Karpas-422 (cell line): ENCODE data around the genes HAUS8, USHBP1, ABHD8, GTPBP3 and SLC27A1.

GRCh38 chr19:17022046-17022709, 4.4 kb downstream of the CPAMD8 start:
- PRO-cap = no peak
- RAMPAGE, long total RNA = no peak

DNA sequence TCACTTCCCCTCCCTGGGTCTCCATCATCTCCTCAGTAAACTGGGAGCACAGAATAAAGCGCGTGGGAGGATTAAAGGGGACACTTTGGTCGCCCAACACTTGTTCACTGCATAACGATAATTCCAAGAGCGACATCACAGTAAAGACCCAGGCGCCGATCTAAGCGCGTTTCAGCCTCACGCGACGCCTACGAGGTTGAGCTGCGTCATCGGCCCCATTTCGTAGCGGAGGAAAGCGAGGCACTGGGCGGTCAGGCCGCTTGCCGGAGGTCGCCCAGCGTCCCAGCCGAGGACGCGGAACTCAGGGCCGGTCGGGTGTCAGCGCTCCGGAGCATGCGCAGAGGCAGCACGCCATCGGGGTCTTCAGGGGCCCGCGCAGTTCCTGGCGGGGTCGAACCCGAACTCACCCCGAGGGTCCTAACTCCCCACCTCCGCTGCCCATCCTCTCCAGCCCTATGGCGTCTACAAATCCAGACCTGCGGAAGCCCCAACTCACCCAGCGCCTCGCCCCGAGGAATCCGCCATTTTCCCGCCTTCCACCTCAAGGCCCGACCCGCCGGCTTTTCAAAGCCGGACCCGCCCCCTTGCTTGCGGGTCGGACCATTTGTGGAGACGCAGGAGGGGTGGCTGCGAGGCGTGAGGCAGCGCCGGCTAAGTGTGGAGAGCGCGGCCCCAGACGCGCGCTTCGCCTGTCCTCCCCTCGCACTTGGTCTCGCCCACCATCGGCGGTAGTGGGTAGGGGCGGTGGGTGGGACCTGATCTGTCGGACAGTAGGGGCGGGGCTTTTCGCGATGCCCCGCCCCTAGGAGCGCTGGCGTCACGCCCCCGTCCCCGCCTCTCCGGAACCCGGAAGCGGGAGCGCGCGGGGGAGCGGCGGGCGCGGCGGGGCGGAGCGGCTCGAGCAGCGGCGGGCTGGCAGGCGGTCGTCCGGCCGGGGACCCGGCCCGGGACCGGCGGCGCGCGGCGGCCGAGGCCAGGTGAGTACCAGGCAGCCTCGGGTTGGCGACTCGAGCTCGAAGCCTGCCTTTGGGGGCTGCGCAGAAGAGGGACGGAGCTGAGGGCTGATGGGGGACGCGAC, at the start of gene HAUS8:
Gene HAUS8, minus strand, starts transcription at position 555 of the 1,078 bp plus-strand sequence.
- PRO-cap = bidirectional peak, plus-strand start at position 219 of the sequence, minus-strand start at position 137 of the sequence; bidirectional peak, plus-strand start at position 844 of the sequence, minus-strand start at position 537 of the sequence
- RAMPAGE, long total RNA = start-site peak on the minus strand centred at position 546 of the sequence, 25 bp wide, 17 and 8 reads in 2 replicates

DNA sequence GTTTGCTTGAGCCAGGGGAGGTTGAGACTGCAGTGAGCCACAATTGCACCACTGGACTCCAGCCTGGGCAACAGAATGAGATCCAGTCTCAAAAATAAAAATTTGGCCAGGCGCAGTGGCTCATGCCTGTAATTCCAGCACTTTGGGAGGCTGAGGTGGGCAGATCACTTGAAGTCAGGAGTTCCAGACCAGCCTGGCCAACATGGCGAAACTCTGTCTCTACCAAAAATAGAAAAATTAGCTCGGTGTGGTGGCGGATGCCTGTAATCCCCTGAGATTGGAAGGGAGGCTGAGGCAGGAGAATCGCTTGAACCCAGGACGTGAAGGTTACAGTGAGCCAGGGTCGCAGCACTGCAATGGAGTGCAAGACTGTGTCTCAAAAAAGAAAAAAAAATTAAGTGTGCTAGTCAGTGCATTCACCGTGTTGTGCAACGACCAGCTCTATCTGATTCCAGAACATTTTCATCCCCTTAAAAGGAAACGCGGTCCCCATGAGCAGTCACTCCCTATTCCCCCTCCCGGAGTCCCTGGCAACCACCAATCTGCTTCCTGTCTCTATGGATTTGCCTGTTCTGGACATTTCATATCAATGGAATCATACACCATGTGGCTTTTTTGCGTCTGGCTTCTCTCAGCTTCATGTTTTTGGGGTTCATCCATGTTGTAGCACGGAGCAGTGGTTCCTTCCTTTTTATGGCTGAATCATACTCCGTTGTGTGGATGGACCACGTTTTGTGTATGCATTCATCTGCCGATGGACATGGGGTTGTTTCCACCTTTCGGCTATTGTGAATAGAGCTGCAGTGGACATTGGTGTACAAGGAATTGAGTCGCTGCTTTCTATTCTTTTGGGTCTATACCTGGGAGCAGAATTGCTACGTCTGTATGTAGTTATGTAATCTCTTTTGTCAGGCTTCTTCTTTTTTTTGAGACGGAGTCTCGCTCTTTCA, 19.6 kb downstream of the MYO9B start:
- PRO-cap = no peak
- RAMPAGE, long total RNA = no peak

DNA sequence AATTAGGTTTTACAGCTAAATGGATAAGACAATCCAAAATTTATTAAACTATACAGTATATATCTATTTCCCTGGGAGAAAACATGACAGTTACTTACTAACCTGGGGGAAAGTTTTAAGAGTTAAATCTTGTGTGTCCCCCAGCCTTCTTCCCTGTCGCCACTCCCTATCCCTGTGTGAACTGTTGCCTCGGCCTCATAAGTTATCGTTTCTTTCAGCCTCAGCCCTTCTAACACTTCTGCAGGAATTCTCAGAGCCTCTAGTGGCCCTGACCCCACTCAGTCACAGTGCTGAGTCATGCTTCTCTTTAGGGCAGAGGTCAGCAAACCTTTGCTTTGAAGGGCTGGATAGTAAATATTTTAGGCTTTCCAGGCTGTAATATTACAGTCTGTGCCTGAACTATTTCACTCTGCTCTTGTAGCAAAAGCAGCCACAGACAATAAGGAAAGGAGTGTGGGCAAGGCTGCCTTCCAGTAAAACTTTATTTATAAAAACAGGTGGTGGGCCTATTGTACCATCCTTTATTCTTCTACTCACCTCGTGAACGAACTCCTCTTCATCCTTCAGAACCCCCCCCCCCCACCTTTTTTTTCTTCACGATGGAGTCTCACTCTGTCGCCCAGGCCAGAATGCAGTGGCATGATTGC, 22.0 kb downstream of the MYO9B start:
- PRO-cap = no peak
- RAMPAGE, long total RNA = no peak

DNA sequence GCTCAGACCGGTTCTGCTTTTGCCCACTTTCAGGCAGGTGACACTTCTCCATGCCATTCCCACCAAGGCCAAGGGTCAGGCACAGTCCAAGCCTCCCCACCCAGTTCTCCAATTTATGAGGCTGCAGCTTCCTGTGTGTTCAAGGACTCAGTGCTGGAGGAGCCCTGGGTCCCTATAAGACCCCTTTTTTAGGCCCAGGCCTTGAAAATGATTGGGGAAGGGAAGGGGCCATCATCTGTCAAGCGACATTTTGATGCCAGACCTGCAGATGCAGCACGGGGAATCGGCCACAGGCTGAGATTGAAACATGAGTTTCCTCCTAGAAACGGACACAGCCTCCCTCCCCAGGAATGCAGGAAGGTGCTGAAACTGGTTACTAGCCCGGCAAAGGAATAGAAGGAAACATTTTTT, 65.5 kb upstream of the USE1 start:
- PRO-cap = no peak
- RAMPAGE, long total RNA = no peak

- PRO-cap = no peak
- RAMPAGE, long total RNA = no peak
These were observed 59.2 kb upstream of the USE1 start for GRCh38 chr19:17156072-17156271.

DNA sequence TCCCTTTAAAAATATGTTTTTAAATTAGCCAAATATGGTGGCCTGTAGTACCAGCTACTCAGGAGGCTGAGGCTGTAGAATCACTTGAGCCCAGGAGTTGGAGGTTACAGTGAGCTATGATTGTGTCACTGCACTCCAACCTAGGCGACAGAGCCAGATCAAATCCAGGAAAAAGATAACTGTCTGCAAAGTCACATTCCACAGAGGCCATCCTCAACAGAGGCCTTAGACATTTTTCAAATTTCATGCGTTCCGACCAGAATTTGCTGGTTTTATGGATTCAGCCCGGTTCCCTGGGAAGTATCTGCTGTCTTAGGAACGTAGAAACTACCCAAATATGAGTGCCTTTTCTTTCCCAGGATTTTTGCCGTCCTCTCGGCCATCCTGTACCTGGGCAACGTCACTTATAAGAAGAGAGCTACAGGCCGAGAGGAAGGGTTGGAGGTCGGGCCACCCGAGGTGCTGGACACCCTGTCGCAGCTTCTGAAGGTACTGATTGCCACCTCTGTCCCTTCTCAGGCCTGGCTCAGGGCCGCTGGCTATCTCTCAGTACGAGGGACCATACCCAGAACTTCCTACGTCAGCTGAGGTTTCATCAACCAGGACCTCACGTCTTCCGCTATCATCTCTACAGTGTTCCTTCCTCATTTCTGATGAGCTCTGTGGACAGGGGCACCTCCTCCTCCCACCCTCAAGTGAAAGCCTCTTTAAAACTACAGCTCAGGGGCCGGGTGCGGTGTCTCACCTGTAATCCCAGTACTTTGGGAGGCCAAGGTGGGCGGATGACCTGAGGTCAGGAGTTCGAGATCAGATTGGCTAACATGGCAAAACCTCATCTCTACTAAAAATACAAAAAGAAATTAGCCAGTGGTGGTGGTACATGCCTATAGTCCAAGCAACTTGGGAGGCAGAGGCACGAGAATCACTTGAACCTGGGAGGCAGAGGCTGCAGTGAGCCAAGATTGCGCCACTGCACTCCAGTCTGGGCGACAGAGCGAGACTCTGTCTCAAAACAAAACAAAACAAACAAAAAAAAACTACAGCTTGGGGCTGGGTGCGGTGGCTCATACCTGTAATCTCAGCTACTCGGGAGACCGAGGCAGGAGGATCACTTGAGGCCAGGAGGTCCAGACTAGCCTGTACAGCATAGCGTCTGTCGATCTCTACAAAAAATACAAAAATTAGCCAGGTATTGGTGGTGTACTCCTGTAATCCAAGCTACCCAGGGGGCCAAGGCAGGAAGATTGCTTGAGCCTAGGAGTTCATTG, 58.2 kb upstream of the USE1 start:
- PRO-cap = no peak
- RAMPAGE, long total RNA = no peak

DNA sequence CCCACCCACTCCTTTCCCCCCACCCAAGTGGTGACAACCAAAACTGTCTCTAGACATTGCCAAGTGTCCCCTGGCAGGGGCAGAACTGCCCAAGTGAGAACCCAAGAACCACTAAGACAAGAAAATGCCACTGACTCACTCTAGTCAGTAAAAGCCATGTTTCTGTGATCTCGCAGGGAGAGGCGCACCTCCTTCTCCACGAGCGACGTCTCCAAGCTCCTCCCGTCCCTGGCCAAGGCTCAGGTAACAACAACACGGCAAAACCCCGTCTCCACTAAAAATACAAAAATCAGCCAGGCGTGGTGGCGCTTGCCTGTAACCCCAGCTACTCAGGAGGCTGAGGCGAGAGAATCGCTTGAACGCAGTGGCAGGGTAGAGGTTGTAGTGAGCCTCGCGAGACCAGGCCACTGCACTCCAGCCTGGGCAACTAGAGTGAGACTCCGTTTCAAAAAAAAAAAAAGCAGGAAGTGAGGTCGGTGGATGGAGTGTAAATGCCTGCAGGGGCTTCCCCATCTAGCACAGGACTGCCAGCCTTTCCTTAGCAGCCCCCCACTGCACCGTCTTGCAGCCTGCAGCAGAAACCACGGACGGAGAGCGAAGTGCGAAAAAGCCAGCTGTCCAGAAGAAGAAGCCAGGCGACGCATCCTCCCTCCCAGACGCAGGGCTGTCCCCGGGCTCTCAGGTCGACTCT, 17.4 kb upstream of the USE1 start:
- PRO-cap = no peak
- RAMPAGE, long total RNA = no peak

DNA sequence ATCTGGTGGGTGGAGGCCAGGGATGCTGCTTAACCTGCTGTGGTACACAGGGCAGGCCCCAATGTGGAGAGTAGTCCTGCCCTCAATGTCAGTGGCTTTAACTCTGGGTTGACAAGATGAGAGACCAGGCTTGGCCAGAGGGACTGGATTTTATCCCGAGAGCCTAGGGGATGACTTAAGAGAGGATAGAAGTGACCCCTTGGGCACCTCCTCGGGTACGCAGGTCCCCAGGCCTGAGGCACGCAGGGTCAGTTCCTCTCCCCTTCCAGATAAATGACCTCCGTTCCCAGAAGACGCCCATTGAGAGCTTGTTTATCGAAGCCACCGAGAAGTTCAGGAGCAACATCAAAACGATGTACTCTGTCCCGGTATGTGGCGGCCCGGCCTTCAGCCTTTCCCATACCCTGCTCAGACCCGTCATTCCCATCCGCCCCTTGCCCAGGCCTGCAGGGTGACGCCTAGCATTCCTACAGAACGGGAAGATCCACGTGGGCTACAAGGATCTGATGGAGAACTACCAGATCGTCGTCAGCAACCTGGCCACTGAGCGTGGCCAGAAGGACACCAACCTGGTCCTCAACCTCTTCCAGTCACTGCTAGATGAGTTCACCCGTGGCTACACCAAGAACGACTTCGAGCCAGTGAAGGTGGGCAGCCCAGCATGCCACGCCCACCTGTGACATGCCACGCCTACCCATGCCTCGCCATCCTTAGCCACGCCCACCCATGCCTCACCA, 13.3 kb upstream of the USE1 start:
- PRO-cap = no peak
- RAMPAGE, long total RNA = no peak

GRCh38 chr19:17214443-17215035, 618 bp upstream of the USE1 start:
- PRO-cap = no peak
- RAMPAGE, long total RNA = no peak

DNA sequence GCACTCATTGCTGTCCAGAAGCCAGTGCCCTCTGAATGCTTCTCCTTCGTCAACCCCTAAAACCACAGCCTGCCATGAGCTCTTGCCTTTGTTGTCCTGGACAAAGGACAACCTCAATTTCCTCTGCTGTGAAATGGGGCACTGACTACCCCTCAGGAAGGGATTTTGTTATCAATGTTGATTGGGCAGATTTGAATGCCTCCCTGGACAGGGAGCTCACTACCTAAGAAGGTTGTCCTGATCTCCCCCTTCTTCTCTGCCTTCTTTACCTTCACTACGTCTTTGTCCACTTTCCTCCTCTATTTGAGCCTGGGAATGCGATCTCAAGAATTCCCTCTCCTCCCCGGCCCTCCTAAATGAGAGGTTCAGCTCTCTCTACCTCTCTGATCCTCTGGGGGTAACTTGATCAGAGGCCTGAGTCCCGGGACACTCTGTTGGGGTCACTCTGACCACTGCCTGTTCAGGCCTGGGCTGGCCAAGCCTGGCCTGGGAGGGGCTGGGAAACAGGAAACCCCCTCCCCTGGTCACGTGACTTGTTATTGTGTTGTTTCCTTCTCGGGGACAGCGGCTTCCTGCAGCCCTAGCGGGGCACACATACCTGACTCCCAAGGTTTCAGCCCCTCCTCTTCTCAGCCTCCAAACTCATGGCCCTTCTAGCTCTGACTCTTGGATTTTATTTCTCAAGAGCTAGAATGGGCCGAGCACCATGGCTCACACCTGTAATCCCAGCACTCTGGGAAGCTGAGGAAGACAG, at the start of gene USHBP1:
Gene USHBP1, minus strand, starts transcription at position 454 of the 754 bp plus-strand sequence.
- PRO-cap = no peak
- RAMPAGE, long total RNA = no peak

GRCh38 chr19:17267630-17267857, 301 bp downstream of the BABAM1 start:
- PRO-cap = no peak
- RAMPAGE, long total RNA = no peak

DNA sequence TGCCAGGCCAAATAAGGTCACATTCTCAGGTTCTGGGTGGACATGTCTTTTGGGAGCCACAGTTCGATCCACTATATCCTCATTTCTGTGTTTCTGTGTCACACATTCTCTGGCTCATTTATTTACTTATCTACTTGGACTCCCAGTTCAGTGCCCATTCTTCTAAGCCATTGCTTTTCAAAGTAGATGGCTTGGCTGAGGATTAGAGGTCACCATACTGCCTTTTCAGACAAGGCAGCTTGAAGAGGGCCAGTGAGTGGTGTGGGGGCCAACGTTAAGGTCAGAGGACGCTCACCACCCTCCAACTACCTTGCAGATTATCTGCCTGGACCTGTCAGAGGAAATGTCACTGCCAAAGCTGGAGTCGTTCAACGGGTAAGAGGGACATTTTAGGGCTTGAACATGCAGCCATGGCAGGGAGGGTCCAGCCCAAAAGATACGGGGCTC, 4.1 kb downstream of the BABAM1 start:
- PRO-cap = no peak
- RAMPAGE, long total RNA = no peak

DNA sequence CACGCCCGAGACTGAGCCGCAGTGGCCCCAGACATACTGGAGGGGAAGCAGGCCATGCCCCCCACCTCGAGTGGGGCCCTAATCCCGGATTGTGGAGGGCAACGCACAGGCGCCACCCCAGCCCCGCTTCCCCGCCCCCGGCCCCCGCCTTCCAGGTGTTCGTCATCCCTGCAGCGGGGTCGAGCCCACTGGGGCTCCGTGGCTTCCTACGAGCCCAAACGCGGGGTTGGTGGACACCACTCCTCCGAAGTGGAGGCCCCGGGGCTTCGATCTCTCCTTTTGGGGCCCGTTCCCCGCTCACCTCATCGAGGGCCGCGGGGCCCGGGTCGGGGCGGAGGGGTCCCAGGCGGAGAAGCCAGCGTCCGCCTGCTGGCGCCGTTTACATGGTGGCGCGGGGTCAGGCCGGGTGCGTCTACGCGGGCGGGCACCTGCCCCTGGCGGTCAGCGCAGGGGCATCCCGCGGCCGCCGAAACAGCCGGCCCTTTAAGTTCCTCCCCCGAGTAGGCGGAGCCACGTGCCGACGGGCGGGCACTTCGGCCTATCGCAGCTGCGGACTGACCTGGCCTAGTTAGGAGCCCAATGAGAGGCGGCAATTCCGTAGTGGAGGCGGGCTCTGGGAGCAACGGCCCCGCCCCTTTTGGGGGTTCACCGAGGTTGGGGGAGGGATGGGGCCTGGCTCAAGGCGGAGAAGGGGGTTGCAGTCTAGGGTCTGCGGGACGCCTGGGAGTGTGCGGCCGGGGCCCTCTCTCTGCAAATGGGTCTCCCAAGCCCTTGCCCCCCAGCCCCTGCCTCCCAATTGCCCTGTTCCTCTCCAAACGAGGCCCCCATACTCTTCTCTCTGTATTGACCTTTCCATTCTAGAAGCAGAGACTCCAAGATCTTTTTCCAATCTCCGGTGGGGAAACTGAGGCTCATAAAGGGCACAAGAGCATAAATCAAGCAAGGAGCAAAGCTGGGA, at the start of gene ABHD8:
Gene ABHD8, minus strand, starts transcription at position 485 of the 958 bp plus-strand sequence.
- PRO-cap = no peak
- RAMPAGE, long total RNA = no peak

GRCh38 chr19:17322558-17323089, 12.0 kb downstream of the ANO8 start:
- PRO-cap = no peak
- RAMPAGE, long total RNA = no peak

DNA sequence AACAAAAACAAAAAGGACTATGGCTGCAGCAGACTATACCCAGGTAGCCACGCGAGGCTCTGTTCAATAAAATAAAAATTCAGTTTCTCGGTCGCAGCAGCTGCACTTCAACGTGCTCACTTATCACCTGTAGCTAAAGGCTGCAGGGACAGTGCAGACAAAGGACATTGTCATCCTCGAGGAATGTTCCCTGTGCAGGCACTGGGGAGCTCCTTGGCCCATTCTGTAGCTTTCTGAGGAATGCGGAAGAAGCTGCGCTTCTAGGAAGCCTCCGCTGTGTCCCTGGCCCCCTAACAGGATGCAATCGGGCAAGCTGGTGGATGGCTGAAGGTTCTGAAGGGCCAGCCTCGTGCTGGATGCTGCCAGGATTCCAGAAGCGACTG, 8.1 kb downstream of the ANO8 start:
- PRO-cap = no peak
- RAMPAGE, long total RNA = no peak

- PRO-cap = no peak
- RAMPAGE, long total RNA = no peak
These were observed 5.6 kb downstream of the ANO8 start for GRCh38 chr19:17328858-17329687.

DNA sequence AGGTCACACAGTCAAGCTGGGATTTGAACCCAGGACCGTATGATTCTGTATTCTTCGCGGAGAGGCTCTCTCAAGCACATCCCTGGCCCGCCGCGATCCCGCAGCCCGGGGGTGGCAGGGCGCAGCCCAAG, 581 bp downstream of the ANO8 start:
- PRO-cap = no peak
- RAMPAGE, long total RNA = no peak

- PRO-cap = unidirectional peak, minus-strand start at chr19:17337132; bidirectional peak, plus-strand start at chr19:17337571, minus-strand start at chr19:17337329
- RAMPAGE, long total RNA = start-site peak on the plus strand at chr19:17337553-17337576, 17 and 34 reads in 2 replicates
These were observed at the start of gene GTPBP3 for GRCh38 chr19:17336998-17337725. GTPBP3 (plus strand) TSS chr19:17337553.

DNA sequence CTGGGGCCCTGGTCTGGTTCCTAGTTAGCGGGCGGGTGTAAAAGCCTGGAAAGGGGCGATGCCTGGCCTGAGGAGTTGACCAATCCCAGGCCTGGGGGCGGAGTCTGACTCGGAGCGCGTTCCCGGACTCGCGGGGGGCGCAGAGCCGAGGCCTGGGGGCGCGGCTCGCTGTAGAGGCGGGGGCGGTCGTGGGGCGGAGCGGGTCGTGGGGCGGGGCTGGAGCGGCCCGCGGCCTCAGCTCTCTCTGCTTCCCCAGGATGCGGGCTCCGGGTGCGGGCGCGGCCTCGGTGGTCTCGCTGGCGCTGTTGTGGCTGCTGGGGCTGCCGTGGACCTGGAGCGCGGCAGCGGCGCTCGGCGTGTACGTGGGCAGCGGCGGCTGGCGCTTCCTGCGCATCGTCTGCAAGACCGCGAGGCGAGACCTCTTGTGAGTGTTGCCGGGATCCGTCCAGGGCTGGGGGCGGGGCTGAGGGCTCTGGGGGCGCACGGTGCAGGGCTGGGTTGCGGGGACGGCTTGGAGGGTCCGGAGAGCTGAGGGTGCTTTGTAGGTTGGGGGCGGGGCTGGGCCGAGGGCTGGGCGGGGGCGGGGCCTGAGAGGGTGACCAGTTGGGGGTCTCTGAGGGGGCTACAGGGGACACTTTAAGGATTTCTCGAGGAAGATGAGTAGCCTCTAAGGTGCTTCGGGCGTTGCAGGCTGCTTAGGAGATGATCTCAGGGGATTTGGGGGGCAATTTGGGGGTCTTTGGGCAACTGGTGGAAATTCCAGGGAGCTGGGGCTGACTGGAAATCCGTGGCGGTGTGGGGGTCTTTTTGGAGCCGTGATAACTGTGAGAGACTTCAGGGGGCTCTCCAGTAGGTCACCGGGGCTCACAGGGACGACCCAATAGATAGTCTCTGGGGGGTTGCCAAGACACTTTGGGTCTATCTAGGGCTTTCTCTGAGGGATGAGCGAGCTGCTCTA, at the start of gene SLC27A1:
Gene SLC27A1, plus strand, starts transcription at position 241 of the 958 bp plus-strand sequence.
- PRO-cap = no peak
- RAMPAGE, long total RNA = no peak